Ovary (tissue), 7 donors: Measurements from ENCODE around the genes UGT1A3 and HJURP.

DNA sequence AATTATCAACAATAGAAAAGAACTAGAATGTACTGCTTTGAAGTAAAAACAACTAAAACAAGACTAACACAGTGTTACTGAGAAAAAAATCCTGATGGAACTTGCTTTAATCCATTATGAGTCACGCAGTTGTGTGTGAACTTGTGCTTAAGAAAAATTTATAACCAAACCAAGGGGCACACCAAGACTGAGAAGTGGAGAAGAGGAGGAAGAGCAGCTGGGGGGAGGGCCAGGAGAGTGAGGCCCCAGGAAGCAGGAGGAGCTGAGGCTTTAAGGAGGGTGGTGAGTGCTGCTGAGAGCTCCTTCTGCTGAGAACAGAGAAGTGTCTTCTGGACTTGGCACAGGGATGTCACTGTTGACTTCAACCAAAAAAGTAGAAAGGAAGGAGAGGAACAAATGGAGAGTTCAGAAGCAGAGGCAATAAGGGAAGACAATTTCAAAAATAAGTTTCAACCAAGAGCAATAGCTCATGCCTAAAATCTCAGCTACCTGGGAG lies 9.1 kb downstream of the USP40 start:
- PRO-cap, 7 experiments = no peak in any of the 7 experiments
- RAMPAGE, long total RNA, 2 experiments = no peak in any of the 2 experiments

DNA sequence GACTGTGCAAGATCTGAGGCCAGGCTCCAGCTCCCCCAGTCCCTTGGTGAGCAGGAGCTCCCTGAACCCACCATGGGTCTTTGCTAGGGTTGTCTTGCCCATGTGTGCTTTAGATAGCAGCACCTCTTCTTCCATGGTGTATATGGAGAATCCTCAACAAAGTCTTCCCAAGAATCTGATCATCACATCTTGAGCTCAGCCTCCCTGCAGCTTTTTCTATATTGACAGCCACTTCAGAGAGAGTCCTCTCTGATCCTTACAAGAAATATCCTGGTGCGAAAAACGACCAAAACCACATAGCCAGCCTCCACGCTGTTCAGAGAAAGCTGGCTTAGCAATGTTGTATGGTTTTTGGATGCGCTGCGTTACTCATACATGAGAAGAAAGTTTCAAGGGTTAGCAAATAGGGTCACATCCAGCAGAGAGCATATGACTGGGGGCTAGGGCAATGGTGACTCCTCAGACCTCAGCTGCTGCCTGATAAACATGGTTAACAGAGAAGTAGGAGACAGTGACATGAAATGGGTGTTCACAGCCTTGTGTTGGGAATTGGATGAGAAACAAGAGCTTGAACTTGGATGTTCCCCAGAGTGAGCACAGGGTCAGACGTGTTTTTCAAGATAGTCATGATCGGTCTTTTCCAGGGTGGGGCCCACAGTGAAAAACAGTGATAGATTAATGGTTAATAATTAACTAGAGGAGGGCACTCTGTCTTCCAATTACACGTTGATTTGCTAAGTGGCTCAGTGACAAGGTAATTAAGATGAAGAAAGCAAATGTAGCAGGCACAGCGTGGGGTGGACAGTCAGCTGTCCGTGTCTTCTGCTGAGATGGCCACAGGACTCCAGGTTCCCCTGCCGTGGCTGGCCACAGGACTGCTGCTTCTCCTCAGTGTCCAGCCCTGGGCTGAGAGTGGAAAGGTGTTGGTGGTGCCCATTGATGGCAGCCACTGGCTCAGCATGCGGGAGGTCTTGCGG lies at the start of gene UGT1A3:
Gene UGT1A3 (plus strand): TSS at position 746 of the 977 bp plus-strand sequence.
- PRO-cap, 7 experiments = no peak in any of the 7 experiments
- RAMPAGE, long total RNA, 2 experiments = no peak in any of the 2 experiments

DNA sequence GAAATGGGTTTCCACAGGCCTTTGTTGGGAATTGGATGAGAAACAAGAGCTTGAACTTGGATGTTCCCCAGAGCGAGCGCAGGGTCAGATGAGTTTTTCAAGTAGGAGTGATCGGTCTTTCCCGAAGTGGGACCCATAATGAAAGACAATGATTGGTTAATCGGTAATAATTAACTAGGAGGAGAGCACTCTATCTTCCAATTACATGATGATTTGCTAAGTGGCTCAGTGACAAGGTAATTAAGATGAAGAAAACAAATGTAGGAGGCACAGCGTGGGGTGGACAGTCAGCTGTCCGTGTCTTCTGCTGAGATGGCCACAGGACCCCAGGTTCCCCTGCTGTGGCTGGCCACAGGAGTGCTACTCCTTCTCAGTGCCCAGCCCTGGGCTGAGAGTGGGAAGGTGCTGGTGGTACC lies 13.2 kb upstream of the UGT1A1 start:
- PRO-cap, 7 experiments = no peak in any of the 7 experiments
- RAMPAGE, long total RNA, 2 experiments = no peak in any of the 2 experiments

- PRO-cap, 7 experiments = no peak in any of the 7 experiments
- RAMPAGE, long total RNA, 2 experiments = no peak in any of the 2 experiments
These were observed 5.8 kb downstream of the HJURP start for GRCh38 chr2:233848323-233849046.

GRCh38 chr2:233854162-233854981 lies at the start of gene HJURP:
Gene HJURP (minus strand): TSS chr2:233854535.
- PRO-cap, 7 experiments = peak in 7 of 7 experiments; most common plus-strand start chr2:233854779 (in 6); most common minus-strand start chr2:233854535 (in 3)
- RAMPAGE, long total RNA, 2 experiments = no peak in any of the 2 experiments

DNA sequence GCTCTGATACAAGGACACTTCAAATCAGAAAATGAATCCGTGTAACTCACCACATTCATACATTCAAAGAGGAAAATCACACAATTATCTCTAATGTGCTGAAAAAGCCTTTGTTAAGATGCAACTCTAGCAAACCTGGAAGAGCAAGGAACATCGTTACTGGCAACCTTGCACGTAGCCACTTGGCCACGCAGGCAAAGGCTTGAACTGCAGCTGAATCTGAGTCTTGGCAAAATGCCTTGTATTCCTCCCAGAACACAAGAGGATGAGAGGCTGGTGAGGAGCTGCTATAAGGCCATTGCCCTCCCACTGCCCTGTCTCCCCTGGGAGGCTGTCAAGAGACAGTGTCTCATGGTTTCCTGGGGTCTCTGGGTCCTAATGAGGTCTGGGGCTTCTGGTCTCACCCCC lies 141.3 kb downstream of the SPP2 start:
- PRO-cap, 7 experiments = no peak in any of the 7 experiments
- RAMPAGE, long total RNA, 2 experiments = no peak in any of the 2 experiments

DNA sequence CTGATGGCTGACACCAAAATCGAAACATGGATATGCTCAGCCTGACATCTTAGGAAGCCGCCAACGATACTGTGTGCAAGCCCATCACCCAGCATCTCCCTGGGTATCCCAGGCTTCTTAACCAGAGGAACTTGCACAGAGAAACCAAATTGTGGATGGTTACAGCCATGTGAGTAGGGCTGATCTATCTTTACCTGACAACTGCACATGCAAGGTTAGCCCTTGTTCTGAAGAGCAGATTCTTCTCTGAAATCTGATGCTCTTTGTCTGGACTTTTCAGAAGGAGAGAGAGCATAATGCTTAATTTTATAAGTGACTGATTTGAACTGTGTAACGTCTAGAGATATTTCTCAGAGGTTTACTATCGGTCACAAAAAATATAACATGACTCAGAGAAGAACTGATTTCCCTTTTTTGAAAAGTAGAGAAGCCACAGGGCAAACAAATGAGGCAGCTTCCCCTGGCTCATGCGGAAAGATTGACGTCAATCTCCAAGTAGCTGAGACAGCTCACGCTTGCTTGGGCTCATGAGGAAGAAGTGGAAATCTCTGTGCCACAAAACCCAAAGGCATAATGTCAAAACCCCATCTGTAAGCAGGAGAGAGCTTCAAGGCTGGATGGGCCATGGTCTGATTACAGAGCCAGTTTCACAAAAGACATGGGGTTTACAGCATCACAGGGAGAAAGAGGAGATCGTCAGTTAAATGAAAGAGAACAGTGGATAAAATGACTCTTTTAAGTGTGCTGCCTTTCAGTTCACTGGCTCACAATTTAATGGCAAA lies 188.2 kb downstream of the ARL4C start:
- PRO-cap, 7 experiments = no peak in any of the 7 experiments
- RAMPAGE, long total RNA, 2 experiments = no peak in any of the 2 experiments

DNA sequence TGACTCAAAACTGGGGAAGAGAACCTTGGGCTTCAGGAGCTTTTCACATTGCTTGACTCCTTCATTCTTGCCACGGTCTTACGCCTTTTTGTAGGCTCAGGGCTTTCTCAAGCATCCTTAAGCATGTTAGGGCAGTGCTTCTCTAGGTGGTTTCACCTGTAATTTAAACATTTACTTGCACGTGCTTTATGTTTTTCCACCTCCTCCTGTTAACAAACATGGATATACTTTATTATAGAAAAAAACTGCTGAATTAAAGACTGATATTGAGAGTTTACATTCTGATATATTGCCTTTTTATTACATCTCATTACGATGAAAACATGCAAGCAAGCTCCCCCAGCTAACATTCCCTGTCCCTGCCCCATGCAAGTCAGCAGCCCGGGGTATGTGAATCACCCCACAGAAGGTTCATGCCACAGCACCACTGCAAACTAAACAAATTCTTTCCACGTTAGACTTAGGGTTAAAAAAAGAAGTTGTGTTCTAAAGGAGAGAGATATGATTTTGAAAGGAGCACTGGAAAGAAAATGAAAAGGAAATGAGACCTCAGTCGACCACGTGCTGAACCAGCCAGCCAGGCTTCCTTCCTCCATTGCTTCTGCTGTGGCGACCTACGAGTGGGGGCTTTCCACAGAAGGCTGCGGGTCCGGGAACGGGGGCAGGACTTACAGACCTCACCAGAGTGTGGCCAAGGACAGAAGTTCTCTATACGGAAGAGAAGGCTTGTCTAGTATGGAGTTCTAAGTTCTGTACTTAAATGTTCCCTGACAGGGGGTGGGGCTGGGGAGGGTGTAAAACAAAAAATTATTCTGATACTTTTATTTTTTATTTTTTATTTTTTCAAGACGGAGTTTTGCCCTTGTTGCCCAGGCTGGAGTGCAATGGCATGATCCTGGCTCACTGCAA lies 52.0 kb downstream of the ARL4C start:
- PRO-cap, 7 experiments = no peak in any of the 7 experiments
- RAMPAGE, long total RNA, 2 experiments = no peak in any of the 2 experiments

- PRO-cap, 7 experiments = no peak in any of the 7 experiments
- RAMPAGE, long total RNA, 2 experiments = no peak in any of the 2 experiments
These were observed 46.1 kb downstream of the ARL4C start for GRCh38 chr2:234450719-234451225.

DNA sequence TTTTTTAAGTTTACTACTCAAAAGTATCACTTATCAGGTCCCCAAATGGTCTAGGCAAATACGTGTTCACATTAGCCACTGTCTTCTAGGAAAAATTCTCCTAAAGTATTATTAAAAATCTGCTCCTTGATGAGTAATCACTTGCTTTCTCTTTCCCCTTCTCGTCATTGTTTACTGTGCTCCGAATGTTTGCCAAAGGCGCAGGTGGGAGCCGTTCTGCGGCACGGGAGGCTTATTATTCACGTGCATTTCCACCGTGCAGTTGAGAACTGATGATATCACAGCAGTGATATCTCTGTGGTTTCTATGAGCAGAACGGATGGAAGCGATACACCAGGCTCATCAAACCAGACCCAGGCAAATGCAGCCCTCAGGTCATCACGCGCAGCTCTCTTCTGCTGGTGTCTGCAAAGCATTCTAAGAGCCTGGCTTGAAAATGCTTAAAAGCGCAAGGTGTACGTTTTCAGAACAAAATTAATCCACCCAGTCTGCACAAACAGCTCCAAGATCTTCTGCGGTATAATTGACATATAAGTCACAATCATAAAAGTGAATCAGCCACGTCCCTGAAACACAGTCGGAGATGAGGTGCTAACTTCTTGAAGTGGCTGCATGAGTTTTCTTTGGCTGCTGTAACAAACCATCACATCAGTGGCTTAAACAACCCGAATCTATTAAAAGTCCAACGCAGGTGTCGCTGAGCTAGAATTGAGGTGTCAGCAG lies 32.8 kb downstream of the ARL4C start:
- PRO-cap, 7 experiments = no peak in any of the 7 experiments
- RAMPAGE, long total RNA, 2 experiments = no peak in any of the 2 experiments

DNA sequence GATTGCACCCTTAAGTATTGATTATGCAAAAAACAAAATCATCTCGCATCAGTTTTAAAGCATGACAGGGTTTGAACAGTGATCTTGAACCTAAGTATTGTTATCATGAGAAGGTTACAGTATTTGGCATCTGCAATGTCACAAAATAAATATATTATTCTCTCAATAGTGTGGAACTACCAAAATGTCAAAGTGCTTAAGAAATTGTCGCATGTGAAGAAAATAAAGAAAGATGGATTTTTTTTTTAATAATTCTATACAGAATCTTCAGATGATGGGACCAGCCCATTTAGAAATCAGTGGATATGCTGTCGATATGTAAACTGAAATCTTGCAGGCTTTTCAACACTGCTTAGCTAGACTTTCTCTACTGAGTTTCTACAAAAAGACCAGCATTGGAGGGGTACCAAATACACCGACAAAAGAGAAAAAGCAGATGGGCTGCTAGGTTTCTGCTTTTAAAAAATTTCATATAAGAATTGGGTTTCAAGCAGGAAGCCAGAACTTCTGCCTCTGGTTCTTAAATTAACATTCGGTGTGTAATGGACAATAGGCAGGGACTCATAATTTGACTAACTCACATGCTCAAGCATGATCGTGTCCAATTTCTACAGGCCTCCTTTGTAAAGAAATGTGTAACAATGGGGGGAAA lies 3.2 kb downstream of the ARL4C start:
- PRO-cap, 7 experiments = no peak in any of the 7 experiments
- RAMPAGE, long total RNA, 2 experiments = no peak in any of the 2 experiments

- PRO-cap, 7 experiments = no peak in any of the 7 experiments
- RAMPAGE, long total RNA, 2 experiments = no peak in any of the 2 experiments
These were observed 2.4 kb downstream of the ARL4C start for GRCh38 chr2:234494563-234494759.

GRCh38 chr2:234536384-234536604 lies 39.4 kb upstream of the ARL4C start:
- PRO-cap, 7 experiments = no peak in any of the 7 experiments
- RAMPAGE, long total RNA, 2 experiments = no peak in any of the 2 experiments

DNA sequence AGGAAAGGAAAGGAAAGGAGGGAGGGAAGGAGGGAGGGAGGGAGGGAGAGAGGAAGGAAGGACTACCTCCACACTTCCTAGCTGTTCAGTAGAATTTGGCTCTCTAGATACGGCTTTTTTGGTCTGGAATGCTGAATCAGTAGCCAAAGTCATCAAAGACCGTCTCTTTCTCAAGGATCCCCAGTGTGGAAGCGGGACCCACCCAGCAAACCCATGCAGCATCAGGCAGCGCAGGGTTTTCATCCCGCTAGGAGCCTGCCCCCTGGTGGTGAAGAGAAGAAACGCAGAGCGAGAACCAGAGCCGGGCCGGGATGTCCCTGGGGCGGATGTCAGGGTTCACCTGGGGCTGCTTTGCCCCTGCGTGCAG lies 48.0 kb upstream of the ARL4C start:
- PRO-cap, 7 experiments = no peak in any of the 7 experiments
- RAMPAGE, long total RNA, 2 experiments = no peak in any of the 2 experiments

- PRO-cap, 7 experiments = no peak in any of the 7 experiments
- RAMPAGE, long total RNA, 2 experiments = no peak in any of the 2 experiments
These were observed 87.4 kb upstream of the SH3BP4 start for GRCh38 chr2:234864378-234864886.

- PRO-cap, 7 experiments = no peak in any of the 7 experiments
- RAMPAGE, long total RNA, 2 experiments = no peak in any of the 2 experiments
These were observed 80.5 kb upstream of the SH3BP4 start for GRCh38 chr2:234871149-234871802.

GRCh38 chr2:234949807-234950405 lies 1.9 kb upstream of the SH3BP4 start:
- PRO-cap, 7 experiments = no peak in any of the 7 experiments
- RAMPAGE, long total RNA, 2 experiments = no peak in any of the 2 experiments

- PRO-cap, 7 experiments = peak in 2 of 7 experiments; most common minus-strand start chr2:234989125 (in 1)
- RAMPAGE, long total RNA, 2 experiments = no peak in any of the 2 experiments
These were observed 37.3 kb downstream of the SH3BP4 start for GRCh38 chr2:234988859-234989790.

- PRO-cap, 7 experiments = no peak in any of the 7 experiments
- RAMPAGE, long total RNA, 2 experiments = no peak in any of the 2 experiments
These were observed 97.0 kb downstream of the SH3BP4 start for GRCh38 chr2:235048441-235049517.

- PRO-cap, 7 experiments = no peak in any of the 7 experiments
- RAMPAGE, long total RNA, 2 experiments = no peak in any of the 2 experiments
These were observed 24.5 kb downstream of the AGAP1 start for GRCh38 chr2:235518248-235518901.